Fibroblast of the aortic adventitia (primary cell): ENCODE measurements around a stretch of chr10.

DNA sequence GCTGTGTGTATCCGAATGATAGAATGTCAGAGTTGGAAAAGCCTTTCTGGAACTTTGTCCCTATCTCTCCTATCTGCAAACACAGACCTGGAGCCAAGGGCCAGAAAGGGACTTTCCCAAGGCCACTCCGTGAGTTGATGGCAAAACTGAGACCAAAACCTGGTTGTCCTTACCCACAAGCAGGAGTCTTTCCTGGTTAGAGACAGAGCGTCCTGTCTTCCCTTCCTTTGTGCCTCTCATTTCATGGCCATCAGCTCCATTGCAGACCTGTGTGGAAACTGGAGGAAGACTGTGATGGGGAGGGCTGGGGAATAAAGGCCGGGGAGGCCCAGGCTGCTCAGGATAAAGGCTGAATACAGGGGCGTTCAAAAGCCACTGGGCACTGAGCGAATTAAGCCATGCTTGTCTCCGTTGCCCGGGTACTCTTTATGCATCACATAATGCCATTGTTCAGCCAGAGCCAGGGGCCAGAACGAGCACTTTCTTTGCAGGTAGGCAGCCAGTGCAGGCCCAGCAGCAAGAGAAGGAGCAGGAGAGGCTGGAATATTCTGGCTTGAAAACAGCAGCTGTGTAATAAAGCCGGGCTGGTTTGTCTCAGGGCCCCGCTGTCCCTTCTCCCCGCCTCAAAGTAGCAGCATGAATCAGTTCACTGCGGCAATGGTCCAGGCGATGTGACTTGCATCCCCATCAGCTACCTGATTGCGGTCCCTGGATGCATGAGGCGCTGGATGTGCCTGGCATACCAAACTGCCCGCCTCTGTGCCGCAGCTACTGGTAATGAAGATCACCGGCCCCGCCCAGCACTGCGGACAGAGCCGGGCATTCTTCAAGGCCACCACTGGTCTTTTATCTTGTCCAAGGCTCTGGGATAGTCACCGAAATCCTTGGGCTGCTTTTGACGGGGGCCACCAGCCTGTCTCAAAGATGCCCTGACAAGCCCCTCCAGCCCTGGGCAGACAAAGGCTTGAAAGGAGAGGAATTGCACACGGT lies 143.1 kb downstream of the RPS24 start:
- CAGE, long polyA plus RNA = no peak

- CAGE, long polyA plus RNA = no peak
These were observed 145.3 kb downstream of the RPS24 start for GRCh38 chr10:78178843-78179489.

DNA sequence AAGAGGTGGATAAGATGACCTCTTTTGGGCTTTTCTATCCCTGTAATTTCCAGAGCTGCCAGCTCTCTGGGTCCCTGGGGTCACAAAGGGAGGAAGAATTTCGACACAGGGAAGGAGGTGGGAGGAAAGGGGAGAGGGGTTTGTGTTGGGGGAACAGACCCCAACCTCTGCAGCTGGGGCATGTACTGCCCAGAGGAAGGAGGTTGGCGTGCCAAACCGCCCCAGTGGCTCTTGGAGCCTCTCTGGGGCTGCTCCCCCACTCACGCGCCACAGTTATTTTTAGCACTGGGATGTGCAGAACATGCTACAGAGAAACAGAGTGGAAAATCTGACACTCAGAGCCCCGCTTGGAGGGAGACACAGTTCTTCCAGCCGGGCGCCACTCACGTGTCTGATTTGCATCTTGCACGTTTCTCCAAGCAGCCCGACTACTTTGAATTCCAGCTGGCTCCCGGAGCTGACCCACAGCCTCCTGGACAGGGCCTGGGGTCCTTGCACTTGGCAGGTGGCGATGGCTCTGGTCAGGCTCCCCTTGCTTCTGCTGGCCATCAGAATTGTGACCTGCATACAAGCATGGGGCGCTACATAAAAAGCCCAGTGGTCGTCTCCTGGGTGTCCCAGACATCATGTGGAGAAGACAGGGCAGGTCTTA lies 182.0 kb downstream of the RPS24 start:
- CAGE, long polyA plus RNA = no peak

DNA sequence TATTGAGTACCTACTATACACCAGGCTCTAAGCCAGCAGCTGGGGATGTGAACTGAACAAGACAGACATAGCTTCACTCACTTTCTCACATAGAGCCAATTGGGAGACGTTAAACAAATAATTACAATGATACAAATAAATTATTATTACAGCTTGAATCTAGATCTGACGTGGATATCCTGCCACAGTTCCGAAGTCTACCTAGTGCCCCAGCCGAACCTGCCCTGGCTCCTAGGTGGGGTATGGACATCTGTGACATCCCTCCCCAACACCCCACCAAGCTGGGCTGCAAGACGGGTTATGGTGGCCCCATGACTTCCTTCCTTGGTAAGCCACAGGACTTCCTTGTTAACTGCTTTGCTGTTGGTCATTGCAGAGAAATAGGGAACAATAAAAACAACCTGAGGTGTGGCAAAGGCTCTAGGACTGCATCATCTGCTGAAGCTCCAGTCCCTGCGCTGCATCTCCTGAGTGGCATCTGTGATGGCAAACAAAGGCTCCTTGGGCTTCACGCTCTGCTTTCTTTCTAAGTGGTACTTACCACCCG lies 216.5 kb downstream of the RPS24 start:
- CAGE, long polyA plus RNA = no peak

GRCh38 chr10:78299775-78300430 lies 266.2 kb downstream of the RPS24 start:
- CAGE, long polyA plus RNA = no peak

DNA sequence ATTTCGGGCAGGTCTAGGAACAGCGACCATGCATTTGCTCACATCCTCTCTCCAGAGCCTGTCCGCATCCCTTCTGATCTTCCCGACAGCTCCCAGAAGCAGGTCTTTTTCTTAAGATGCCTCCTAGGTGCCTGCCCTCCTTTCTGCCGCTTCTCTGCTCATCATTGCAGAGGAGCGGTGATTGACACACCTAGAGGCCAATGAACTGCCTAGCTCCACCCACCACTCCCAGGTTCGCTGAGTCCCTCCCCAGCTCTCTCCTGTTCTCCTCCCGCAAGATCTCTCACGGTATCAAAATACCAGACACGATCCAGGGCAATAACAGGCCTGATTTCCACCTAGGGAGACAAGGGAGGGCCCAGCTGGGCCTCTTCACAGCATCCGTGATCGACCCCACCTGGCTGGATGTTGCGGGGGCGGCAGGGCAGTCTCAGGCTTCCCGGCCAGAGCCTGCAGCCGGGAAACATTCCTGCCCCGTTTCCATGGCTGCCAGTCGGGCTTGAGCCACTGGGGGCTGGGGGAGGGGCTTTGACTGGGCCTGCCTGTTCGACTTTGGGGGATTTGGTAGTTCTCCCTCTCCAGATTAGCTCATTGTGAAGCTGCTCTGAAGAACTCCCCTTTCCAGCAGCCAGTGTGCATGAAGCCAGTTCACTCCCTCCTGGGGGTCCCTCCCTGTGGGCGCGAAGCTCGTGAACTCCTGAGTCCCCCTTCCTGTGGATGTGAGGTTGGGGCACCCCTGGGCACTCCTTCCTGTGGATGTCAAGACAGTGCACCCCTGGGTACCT lies 373.5 kb downstream of the RPS24 start:
- CAGE, long polyA plus RNA = no peak

- CAGE, long polyA plus RNA = no peak
These were observed 324.7 kb upstream of the ZMIZ1 start for GRCh38 chr10:78743917-78744655.

DNA sequence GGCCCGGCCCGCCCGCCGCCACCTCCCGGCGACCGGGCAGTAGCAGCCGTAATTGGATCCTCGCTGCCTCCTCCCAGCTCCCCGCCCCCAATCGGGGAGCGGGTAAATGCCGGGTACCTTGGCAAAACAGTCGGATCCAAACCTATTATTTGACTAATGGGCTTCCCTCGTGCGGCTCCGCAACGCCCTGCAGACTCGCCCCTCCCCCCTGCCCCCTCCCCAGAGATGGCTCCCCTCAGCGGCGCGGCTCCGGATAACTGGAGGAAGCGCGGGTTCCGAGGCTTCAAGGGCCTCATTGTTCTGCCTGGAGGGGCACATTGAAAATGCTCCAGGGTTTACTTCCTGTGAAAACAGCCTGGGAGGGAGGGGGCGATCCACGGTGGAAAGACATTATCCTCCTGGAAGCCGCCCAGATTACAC lies 94.8 kb upstream of the ZMIZ1 start:
- CAGE, long polyA plus RNA = no peak

- CAGE, long polyA plus RNA = no peak
These were observed 1.6 kb upstream of the ZMIZ1 start for GRCh38 chr10:79066968-79067830.

DNA sequence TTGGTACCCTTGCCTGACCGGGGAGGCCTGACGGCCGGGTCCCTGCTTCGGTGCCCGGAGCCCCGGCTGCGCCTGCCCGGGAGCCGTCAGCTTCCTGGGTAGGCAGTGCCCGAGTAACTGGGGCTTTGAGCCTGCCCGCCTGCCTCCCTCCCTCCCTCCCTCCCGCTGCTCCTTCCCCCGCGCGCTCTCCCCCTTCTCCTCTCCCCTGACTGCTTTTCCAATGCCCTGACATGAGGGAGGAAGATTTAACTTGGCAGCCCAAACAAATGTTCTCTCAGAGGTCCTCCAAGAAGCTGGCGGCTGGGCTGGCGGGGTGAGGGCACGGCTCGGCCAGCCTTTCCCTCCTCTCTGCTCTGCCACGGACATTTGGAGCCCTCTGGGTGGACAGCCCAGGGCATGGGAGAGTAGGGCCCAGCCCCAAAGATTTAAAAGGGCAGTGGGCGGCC lies 2.0 kb downstream of the ZMIZ1 start:
- CAGE, long polyA plus RNA = no peak

GRCh38 chr10:79099982-79100667 lies 31.4 kb downstream of the ZMIZ1 start:
- CAGE, long polyA plus RNA = no peak

- CAGE, long polyA plus RNA = no peak
These were observed 33.4 kb downstream of the ZMIZ1 start for GRCh38 chr10:79102062-79102659.

DNA sequence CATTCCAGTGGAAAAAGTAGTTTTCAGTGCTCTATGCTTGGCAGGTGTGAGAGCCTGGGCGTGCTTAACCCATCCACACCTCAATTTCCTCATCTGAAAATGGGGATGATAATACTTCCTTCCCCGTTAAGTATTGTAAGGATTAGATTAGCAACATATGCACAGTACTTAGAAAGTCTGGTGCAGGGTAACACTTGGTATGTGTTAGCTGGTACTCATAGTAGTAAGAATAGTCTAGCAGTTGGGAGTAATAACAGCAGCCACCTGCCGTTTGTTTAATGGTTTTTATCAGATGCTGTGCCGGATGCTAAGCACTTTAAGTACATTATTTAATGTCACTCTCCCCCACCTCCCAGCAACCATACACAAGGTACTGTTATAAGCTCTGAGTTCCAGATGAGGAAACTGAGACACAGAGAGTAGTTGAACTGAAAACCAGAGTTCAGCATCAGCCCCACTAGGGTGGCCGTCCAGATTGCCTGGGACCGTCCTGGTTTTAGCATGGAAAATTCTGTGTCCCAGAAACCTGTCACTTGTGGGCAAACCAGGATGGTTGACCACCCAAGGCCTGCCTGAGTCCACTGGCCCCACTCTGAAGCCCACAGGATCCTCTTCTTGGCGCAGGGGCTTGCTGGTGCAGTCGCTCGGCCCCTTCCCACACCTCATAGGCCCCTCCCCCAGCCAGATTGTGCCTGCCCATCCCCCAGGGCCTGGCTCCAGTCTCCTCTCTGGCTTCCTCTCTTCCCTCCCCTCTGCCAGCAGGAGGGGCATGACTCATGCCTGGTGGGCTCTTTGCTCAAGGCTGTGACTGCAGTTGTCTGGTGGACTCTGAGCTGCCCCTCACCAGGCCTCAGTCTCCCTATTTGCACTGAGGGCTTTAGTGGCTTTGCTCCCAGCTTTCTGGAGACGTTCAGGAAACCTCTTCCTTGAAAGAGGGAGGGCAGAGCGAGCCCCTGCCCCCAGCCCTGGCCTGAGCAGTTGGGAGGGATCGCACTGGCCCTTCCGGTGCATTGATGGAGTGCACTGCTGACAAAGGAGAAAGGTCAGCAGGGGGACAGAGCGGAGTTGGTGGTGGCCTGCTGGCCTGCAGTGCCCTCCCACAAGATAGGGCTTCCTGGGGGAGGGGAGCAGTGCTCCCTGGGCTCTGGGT lies 60.4 kb downstream of the ZMIZ1 start:
- CAGE, long polyA plus RNA = no peak

DNA sequence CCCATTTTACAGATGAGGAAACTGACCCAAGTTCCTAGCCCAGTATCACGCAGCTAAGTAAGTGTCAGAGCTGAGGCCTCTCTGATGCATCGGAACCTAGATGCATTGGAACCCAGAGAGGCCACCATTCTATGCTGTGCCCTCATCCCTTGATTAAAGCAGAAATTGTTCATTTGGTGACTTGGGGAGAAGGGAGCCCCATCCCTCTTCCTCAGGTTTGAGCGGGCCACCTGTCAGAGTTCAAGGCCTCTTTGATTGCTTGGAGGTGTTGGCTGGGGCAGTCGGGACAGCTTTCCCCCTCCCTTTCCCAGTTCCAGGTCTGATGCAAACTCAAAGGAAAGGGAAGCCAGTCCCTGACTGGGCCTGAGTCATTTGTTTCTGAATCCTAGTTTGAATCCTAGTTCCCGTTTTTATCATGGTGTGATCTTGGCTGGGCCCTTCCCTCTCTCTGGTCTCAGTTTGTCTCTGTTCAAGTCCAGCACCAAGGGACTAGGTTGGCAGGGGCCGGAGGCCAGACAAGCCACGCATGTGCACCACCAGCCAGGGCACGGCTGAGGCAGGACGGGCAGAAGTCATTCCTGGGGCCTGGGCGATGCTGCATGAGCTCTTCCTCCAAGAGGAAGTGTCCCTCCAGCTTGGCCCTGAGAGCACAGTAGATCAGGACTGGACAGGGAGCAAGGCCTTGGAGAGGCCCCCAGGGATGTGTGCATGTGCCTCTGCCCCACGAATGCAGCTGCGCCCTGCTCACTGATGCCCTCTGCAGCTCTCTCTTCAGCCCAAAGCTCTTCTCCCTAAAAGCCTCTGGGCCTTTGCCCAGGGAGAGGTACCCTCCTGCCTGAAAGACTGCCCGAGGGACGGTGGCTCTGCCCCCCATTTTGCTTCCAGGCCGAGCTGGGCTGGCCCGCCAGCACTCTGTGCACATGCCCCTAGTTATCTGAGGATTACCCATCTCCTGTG lies 86.5 kb downstream of the ZMIZ1 start:
- CAGE, long polyA plus RNA = no peak

GRCh38 chr10:79250092-79250680 lies 97.1 kb upstream of the PPIF start:
- CAGE, long polyA plus RNA = no peak

DNA sequence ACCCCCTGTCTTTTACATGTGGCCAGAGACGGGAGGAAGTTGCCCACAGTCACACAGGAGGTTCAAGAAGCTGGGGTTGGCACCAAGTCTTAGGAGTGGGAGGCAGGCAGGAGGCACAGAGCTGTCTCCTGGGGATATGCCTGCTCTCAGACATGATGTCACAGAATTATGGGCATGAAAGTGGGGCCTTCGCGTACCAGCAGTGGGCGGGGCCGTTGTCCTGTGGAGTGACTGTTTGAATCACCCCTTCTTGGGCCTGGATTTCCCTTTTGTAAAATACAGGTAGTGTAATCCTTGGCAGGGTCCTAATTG lies 81.2 kb upstream of the PPIF start:
- CAGE, long polyA plus RNA = no peak

GRCh38 chr10:79298703-79299777 lies 48.2 kb upstream of the PPIF start:
- CAGE, long polyA plus RNA = no peak

GRCh38 chr10:79349389-79350742 lies 2.6 kb downstream of the PPIF start:
- CAGE, long polyA plus RNA = no peak

GRCh38 chr10:79353993-79354944 lies 7.0 kb downstream of the PPIF start:
- CAGE, long polyA plus RNA = no peak

DNA sequence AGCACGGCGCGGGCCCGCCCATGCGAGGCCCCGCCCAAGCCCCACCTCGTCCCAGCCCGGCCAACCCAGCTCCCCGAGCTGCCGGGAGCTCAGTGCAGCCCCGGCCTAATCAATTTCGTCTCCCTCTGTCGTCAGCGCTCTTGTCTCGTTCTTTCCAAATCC lies 365 bp upstream of the ZCCHC24 start:
- CAGE, long polyA plus RNA = no peak